ENCODE measurements around a stretch of chr14.

GRCh38 chr14:94056484-94057157 is 24.4 kb downstream of the DDX24 start:
- PRO-cap, result no peak

GRCh38 chr14:94180541-94181120 is 6.5 kb downstream of the PPP4R4 start:
- PRO-cap, result no peak

- PRO-cap, result no peak
Observed at GRCh38 chr14:94316737-94317221, 6.4 kb downstream of the SERPINA6 start.

DNA sequence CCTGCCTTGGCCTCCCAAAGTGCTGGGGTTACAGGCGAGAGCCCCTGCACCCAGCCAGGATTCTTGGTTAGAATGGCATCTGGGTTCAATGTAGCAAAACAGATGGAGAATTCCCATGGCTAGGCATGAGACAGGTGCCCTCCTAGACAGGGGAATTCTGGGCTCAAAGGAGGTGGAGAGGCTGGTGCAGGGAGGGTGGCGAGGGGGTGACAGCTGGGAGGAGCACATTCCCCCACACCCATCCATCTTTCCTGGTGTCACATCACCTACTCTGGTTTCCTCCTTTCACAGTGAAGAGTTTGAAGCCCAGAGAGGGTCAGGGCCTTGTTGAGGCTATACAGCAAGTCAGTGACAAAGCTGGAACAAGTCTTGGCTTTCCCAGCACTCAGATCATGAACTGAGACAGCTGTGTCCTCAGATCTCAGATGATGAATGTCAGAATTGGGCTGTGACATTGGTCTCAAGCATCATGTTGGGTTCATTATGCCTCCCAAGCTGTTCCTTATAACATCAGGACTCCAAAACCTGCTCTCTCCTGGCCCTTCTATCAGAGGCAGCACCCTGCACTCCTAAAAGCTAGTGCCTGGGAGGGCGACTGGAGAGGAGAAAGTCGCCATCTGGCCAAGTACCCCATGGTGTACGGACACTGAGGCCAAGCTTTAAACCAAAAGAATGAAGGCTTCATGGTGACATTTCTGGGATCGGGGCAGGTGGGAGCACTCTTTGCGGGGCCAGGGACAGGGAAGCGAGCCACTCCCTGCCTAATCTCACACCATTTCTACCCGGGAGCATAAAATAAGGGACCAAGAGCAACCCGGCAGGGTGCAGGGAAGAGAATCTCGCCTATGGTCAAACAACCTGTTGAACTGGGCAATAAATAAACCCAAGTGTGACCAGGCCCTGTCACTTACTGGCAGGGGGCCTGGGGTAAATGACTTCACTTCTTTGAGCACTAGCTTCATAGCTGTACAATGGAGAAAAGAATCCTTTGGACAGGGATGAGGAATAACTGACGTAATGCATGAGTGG is 2.5 kb downstream of the SERPINA1 start:
- PRO-cap, result no peak

DNA sequence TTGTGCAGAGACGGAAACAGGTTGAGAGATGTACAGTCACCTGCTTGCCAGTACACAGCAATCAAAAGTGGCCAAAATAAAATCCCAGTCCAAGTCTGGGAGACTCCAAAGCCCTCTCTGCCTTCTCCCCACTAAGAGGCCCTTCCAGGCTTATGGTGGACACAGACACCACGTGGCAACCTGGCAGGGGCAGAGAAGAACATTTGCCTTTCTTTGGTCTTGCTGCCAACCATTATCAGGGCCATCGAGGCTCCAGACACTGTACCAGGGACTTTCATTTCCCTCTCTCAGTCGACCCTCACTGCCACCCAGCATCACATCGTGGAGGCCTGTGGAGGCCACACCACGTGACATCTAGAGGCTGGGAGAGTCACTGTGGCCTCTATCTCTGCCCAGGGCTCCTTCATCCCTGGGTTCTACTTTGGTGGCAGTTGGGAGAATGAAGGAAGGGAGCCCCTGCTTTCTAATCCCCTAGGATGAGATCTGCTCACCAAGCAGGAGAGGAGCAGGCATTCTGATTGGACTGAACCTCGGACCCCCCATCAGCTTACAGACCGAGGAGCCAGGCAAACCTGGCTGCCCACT is 1.5 kb downstream of the SERPINA3 start:
- PRO-cap, result no peak

DNA sequence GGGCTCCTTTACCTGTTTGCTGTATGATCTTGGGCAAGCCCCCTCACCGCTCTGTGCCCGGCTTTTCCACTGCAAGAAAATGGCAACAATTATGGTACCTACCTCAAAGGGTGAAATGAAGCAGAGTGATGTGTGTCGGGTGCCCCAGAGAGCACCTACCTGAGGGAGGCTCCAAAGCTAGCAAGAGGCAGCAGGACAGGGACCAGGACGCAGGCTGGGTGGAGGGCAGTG is 1.9 kb downstream of the SERPINA3 start:
- PRO-cap, result no peak

GRCh38 chr14:94864221-94864933 is 94.5 kb upstream of the GSC start:
- PRO-cap, result no peak

- PRO-cap, result no peak
Observed at GRCh38 chr14:94945553-94946013, 175.7 kb upstream of the GSC start.

- PRO-cap, result no peak
Observed at GRCh38 chr14:95185157-95185957, 28.0 kb upstream of the DICER1 start.

DNA sequence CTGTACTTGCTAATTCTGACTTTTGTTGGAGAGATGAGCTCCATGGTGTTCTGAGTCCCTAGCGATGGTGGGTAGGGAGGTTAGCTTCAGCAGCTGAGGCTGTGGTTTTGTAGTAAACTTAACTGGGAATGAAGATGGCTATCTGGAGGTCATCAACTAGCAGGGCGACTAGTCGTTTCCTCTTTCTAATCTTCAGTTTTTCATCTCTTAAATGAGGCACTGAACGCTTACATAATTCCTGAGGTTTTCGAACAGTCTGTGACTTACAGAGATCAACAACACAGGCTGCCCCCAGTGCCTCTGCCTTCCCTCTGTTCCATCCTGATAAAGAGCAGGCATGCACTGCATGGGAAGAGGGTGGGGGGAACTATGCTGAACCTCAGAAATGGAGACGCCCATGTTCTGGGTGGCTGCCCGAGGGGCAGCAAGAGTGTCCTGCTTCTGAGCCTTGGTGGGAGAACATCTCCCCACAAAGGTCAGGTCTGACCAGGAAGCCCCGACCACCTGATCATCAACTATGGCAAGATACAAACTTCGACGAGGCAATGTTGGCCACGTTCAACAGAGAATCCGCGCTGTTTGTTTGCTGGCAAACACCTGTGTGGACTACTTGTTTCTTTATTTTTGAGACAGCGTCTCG is 28.7 kb upstream of the DICER1 start:
- PRO-cap, result no peak

DNA sequence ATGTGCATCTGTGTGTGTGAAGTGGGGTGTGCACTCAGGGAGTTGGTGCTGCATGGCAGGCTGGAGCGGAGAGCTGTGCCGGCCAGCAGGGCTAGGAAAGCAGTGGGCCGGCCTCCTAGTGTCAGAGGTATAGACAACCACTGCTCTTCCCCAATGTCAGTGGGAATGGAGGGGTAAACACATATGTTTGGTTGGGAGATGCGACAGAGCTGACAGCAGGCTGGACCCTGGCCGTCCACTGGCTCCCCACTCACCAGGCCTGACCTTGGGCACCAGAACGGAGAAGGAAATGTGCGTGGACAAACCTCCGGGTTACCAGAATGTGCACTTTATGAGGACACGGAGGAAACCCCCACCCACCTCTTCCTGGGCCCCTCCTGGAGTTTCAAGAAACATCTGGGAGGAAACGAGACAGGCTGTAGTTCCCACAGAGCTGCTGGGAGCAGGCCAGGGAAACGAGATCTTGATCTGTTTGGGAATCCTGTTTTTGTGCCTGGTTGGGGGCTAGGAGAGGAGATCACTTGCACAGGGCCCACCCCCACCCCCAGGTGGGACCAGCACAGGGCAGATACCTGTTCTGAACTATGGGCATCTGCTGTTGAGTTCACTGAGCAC is 60.5 kb downstream of the CLMN start:
- PRO-cap, result no peak

- PRO-cap, result no peak
Observed at GRCh38 chr14:95261849-95262711, 57.6 kb downstream of the CLMN start.

GRCh38 chr14:95265180-95266146 is 54.2 kb downstream of the CLMN start:
- PRO-cap, result bidirectional peak, plus-strand start at chr14:95265940, minus-strand start at chr14:95265625

- PRO-cap, result no peak
Observed at GRCh38 chr14:95327823-95328255, 8.1 kb upstream of the CLMN start.

DNA sequence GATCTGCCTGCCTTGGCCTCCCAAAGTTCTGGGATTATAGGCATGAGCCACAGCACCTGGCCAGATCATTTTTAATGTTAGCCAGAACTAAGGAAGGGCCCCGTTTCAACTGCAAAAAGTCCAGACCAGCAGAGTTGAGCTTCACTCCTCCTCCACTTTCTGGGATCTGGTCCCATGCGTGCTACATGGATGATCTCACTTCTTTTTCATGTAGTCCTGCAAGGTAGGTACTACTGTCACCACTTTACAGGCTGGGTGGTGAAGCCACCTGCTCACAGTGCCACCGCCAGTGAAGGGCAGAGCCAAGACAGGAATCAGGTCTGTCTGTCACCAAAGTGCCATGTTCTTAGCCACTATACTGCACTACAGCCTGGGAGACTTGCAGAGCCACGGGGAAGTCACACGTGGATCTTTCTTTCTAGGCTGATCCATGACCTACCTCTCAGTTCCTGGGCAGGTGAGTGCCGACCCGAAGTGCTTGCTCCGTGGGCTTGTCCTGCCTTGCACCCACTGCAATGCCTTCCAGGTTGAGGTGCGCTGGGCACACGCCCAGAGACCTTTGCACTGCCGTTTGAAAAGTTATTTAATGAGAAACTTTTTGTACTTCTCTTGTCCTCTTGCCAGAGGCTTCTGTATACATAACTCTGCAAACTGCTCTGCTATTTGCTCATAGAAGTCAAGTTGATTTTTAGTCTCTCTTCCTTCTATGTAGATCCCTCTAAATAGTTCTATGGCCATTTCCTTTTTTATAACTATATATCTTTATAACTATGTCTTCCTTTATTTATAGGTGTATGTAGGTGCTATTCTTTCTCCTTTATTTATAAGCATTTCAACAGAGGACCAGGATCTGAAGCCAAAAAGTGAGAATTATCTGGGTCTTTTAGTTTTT is 19.7 kb upstream of the CLMN start:
- PRO-cap, result no peak

DNA sequence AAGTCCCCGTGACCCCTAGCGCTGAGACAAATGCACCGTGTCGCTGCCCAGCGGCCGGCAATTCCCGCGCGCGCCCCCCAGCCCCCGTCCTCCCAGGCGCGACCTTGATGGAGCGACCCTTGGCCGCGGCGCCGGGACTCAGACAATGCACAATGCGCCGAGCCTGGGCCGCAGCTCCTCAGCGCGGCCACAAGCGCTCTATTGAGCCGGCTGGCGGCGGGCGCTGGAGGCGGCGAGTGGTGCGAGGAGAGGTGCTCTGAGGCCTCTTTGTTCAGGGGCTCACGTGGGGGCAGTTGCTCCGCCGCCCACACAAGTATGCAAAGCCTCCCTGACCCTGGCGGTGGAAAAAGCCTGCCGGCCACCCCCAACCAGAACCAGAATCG is 40.6 kb upstream of the CLMN start:
- PRO-cap, result no peak

- PRO-cap, result no peak
Observed at GRCh38 chr14:95514835-95515698, 1.4 kb downstream of the SYNE3 start.

DNA sequence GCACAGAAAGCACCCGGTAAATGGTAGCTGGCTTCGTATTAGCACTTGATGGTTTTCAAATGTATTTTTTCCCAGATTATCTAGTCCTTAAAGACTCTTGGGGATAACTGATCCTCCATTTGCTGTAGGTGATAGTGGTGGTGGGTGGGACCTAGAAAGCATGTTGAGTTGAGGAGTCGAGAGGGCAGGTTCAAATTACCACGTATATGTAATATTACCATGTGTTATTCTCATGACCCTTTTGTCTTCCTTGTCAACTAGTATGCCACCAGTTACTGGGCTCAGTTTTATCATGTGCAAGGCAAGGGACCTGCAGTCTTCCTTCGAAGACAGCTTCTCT is 1.8 kb downstream of the GLRX5 start:
- PRO-cap, result no peak

DNA sequence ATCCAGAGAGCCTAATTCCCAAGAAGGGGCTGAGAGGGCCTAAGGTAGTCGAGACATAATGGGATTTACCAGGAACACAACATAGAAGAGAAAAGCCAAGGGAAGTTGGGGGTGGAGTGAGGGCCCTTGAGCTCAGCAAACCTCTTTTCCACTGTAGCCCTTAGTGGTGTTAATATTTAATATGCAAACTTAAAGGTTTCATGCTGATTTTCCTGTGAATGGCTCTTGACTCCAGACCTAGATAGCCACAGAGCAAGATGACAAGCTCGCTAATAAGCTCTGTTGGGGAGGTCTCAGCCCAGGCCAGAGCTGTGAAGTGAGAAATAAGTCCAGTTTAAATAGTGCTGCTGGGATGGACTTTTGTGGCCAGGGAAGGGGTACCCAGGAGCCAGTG is 1.3 kb upstream of the TCL1A start:
- PRO-cap, result no peak

- PRO-cap, result no peak
Observed at GRCh38 chr14:96030068-96030714, 9.0 kb upstream of the C14orf132 start.

All from type B pancreatic cell (in vitro differentiated cells).